Measurements from ENCODE around the gene ADD3.

- PRO-cap = no peak
- RAMPAGE, long total RNA = no peak
Observed at GRCh38 chr10:106957762-106958245, 206.7 kb downstream of the SORCS1 start.

DNA sequence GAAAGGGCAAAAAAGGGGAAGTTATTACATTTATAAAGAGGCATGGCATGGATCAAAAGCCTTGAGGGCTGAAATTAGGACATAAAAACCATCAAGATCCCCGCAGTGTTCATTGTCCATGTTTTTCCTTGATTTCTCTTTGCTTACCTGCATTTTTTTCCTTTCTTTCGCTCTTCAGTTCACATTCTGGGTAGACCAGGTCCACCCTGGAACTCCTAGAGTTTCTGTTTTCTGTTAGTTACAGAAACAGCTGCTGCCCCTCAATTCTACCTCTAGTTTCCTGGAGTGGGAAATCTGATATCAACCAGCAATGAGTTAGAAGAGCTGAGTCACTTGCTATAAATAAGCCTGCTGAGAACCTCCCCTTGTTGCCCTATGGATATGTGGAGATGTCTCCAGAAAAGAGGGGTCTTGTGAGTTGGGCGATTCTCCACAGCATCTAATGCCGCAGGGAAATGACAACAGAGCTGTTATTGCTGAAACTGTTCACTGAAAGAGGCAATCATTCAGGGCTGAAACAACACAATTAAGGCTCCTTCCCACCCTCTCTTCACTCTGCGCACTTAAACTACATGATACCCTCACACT is 132.2 kb downstream of the SORCS1 start:
- PRO-cap = no peak
- RAMPAGE, long total RNA = no peak

DNA sequence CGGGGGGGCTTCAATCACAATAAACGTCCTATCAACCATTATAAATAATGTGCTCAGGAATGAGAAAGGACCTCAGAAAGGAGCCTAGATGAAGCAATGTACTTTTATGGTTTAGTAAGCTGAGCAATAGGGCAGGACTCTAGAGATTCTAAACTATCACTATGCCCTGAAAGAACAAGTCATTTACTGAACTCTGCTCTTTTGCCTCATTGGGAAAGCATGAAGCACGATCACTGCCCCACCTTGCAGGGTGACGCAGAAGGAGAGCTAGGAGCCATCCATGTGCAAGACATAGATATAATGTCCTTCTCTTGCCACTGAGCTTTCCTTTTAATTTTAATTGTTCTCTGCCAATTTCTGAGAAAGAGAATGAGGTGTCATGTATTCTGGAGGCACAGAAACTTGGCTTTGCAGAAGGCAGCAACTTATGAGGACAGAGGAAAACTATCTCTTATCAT is 108.4 kb downstream of the SORCS1 start:
- PRO-cap = no peak
- RAMPAGE, long total RNA = no peak

- PRO-cap = no peak
- RAMPAGE, long total RNA = no peak
Observed at GRCh38 chr10:107545052-107545371, 380.5 kb upstream of the SORCS1 start.

DNA sequence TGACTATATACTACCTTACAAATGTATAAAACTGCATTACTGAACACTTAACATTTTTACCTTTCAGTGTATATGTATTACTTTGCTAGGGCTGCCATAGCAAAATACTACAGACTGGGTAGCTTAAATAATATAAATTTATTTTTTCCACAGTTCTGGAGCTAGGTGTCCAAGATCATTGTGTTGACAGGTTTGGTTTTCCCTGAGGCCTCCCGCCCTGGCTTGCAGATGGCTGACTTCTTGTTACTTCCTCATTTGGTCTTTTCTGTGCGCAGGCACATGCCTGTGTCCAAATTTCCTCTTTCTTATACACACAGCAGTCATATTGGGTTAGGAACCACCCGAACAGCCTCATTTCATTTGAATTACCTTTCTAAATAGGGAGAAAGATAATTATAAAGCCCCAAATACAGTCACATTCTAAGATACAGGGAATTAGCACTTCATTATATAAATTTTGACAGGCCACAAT is 521.6 kb upstream of the SORCS1 start:
- PRO-cap = no peak
- RAMPAGE, long total RNA = no peak

GRCh38 chr10:108132180-108132765 is 967.8 kb upstream of the SORCS1 start:
- PRO-cap = no peak
- RAMPAGE, long total RNA = no peak

DNA sequence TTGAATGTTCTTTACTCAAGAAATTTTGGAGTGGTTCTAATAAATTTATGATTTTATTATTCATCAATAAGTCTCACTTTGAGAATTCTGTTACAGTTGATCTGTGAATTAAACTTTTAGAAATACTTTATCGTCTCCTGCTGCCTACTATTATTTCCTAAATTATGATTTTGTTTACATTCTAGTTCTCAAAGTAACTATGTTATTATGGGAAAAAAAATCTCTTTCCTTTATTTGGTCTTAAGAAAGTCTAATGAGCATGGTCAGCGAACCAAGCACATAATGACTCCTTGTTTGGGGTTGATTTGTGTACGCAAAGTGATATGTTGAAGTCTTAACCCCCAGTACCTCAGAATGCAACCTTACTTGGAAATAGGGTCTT is 1078.4 kb upstream of the SORCS1 start:
- PRO-cap = unidirectional peak, plus-strand start at position 130 of the sequence
- RAMPAGE, long total RNA = no peak

DNA sequence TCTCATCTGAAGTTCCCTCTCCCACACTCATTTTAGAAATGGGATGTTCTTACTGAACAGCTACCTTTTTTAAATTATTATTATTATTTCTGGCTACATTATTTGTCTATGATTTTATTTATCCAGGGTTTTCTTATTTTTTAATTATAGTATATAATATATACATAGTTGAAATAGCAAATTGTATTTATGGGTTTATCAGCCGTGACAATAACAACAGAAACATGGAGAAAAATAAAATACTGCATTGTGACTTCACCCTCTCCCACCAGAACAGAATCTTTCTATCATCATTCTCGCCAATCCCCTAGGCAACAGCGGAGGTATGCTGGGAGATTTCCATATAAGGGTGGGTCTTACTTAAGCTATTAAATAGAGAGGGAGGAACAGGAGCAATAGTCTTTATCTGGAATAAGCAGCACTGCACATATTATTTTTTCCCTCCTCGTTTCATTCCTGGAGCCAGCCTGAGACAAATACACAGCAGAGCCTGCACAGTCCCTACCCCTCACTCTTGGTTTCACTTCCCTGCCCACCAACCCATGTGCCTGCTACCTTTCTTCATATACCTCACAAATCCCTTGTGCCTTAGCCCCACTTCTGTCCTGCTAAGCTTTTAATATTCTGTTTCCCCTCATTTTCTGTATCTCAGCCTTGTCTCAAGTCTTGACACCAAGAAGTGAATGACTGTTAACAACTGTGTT is 1214.9 kb downstream of the XPNPEP1 start:
- PRO-cap = no peak
- RAMPAGE, long total RNA = no peak

DNA sequence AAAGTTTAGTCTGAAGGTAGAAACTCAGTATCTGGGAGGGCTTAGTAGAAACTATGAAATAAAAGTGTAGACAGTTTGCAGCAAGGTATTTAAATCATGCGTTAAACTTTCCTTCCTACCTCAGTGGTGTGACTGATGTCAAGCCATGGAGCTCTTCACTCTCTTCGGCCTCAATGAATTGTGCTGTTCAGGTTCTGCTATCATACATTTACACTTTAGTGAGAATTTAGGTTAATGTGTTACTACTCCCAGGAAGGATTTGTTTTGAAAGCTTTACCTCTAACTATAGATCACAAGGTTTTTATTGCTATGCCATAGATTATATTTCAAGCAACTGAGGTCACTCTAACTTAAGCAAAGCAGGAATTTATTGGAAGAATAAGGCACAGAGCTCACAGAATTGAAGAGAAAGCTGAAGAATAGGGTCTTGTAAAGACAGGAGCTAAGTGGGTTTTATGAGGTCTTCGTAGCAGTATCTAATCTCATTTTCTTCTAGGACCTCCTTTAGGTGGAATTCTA is 11.0 kb upstream of the ADD3 start:
- PRO-cap = no peak
- RAMPAGE, long total RNA = no peak

DNA sequence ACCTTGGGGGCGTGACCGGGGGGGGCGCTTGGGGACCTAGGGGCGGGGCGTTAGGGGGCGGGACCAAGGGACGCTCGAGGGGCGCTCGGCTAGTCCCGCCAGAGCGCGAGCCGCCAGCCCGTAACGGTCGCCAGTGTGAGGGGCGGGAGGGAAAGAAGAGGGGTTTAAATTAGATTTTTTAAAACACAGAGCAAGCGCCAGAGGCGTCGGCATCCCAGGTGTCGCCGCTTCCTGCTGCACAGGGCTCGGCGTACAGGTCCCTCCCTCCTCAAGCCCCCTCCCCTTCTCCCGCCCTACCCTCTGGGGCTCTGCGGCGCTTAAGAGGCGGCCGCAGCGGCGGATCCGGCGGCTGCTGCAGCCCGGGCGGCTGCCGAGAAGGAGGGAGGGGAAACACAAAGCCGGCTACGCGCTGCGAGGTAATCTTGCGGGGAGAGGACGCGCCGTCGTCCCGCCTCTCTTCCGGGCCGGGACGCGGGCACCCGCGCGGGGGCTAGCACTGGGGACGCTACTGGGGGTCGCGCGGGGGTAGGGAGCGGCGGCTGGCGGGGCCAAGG is at the start of gene ADD3:
ADD3 (plus strand) TSS at position 101 of the 554 bp plus-strand sequence.
- PRO-cap = bidirectional peak, plus-strand start at position 66 of the sequence, minus-strand start outside the sequence
- RAMPAGE, long total RNA = start-site peak on the plus strand centred at position 220 of the sequence, 257 bp wide, 919 and 914 reads in 2 replicates

DNA sequence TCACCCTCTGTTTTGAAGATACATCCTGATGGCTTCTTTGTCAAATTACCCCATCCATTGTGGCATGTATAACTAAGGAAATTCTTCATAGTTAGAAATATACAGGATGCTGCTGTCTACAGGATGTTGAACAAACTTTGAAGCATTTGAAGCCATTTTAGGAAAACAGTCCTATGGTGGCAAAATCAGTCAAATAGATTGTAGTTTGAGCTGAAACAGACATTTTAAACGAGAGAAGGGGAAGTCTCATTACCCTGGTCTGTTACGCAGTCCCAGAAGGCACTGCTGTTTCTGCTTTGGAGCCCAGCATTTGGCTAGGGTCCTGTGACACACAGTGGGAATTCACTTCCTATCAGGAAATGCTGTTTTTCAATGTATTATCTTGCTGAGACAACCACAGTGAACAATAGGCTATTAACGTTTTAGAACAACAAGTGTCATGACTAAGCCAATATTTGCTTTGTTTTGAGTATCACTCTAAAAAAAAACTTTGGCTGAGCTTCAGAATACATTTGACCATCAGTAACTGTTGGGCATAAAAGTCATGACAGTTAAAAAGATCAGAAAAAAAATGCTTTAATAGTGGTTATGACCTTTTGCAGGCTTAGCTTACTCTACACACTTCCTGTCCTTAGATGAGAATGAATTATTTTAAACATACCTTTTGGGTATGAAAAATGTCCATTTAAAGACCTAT is 74.1 kb downstream of the ADD3 start:
- PRO-cap = no peak
- RAMPAGE, long total RNA = no peak

DNA sequence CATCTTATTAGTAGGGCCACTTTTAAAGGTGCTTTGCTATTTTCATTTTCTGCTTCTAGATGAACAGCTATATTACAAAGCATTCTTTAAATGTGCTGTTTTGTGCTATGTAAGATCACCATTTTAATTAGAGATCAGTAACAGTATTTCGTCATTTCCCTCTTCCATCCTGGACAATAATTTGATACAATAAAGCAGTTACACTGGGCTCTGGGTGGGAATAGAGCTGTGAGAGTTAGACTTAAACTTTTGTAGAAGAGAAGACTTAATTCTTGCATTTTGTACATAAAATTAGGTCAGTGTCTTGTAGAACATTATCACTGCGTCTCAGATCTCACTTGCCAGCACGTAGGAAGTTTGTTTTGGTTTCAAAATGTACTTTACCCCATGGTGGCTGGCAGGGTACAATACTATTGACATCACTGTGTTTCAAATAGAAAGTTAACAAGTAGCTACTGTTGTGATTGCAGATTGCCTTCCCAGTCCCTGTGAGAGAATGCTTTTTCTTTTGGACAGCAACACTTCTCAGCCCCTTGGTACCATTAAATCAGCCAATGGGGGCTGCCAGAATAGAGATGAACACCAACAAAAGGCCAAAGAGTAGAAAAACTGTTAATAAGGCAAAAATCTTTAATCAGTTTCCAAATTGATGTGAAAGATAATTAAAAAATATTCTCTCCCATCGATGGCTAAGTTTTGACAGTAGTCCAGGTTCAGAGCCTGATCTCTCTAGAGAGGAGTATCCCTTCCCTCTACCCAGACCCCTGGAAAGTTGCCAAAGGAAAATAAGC is 35.2 kb downstream of the SMNDC1 start:
- PRO-cap = no peak
- RAMPAGE, long total RNA = no peak

- PRO-cap = no peak
- RAMPAGE, long total RNA = no peak
Observed at GRCh38 chr10:110274538-110275046, 30.1 kb downstream of the SMNDC1 start.

GRCh38 chr10:110298333-110298833 is 6.3 kb downstream of the SMNDC1 start:
- PRO-cap = no peak
- RAMPAGE, long total RNA = no peak

DNA sequence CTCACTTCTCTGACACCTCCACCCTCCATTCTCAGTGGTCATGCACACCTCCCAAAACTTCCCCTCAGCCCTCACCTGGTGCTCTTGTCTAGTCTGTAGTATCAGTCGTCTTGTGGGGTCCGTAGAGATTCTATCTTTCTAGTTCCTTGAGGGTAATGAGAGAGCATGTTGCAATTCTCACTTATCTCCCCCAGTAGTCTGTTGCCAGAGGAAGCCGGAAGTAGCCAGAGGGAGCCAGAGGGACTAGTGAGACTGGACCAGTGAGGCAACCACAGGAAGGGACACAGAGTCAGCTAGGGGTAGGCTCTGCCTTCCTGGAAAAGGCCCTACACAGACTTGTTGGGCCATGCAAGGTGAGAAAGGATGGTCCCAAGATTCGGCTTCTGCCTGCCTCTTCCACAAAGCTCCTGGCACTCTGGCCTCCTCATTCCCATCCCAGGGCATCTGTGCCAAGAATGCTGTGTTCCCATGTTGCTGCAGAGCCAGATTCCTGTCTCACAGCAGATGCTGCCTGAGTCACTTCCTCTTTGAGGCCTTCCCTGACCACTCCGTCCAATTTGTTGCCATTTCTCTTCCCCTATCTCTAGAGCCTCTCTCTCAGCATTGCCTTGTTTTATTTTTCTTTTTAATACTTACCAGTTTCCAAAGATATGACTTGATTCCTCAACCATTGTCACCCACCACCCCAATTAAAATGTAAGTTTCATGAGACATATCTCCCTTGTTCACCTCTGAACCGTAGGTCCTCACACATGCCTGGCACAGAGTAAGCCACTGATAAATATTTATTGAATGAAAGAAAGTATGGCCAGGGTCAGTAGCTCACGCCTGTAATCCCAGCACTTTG is 50.5 kb upstream of the DUSP5 start:
- PRO-cap = no peak
- RAMPAGE, long total RNA = no peak

- PRO-cap = unidirectional peak, minus-strand start at chr10:110501389
- RAMPAGE, long total RNA = no peak
Observed at GRCh38 chr10:110500918-110502111, 3.6 kb downstream of the DUSP5 start.

GRCh38 chr10:110502398-110503615 is 5.1 kb downstream of the DUSP5 start:
- PRO-cap = no peak
- RAMPAGE, long total RNA = no peak

GRCh38 chr10:110667300-110668276 is 23.5 kb downstream of the RBM20 start:
- PRO-cap = no peak
- RAMPAGE, long total RNA = no peak

DNA sequence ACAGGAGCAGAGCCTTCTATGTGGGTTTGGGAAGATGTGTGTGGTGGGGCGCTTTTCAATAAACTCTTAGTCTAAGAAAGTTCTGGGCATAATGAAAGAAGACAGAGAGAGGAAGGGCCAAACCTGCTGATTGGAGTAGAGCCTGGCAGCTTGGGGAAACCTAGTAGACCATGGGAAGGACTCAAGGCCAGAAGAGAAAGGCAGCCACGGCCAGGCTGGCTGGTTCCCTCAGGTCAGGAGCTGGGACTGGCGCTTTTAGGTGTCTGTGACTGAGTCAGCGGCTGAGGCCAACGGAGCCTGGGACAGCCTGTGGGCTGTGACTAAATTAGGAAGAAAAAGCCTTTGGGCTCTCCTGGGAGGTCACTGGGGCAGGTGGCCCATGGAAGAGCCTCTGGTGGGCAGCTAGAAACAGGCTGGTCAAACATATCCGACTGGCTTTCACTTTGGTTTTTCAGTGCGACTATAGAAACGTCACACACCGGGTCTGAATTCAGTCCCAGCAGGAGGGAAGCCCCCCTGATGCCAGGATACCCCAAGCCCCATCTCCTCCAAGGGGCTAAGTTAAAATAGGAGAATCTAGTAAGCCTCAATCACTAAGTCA is 108.9 kb upstream of the PDCD4 start:
- PRO-cap = no peak
- RAMPAGE, long total RNA = no peak

DNA sequence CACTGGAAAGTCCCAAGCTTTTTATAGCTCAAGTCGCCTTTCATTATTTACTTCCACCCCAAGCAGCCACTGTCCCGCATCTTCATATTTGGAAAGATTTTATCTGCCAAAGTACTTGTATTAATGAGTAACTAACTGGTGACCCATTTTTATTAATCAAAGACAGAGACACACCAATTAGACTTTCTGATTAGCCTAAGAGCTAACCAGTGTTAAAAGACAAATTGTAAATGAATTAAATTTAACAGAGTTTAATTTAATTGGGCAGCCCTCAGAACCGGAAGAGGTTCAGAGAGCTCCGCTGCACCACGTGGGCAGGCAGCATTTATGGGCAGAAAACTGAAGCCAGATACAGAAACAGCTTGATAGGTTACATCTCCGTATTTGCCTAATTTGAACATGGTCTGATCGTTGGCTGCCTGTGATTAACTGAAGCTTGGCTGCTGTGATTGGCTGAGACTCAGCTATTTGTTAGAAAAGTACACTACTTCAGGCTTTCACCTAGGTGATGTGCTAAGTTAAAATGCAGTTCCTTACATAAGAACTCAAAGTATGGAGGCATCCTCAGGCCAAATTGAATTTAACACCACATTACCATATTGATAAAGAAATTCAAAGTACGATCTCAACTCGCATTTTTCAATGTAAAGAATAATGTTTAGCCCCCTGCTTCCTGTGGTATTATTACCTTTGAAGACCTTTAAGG is 78.3 kb upstream of the PDCD4 start:
- PRO-cap = no peak
- RAMPAGE, long total RNA = no peak

Data from urinary bladder (tissue), 3 donors.